ENCODE data around the genes YEATS2, AP2M1, EEF1AKMT4 and PSMD2.

DNA sequence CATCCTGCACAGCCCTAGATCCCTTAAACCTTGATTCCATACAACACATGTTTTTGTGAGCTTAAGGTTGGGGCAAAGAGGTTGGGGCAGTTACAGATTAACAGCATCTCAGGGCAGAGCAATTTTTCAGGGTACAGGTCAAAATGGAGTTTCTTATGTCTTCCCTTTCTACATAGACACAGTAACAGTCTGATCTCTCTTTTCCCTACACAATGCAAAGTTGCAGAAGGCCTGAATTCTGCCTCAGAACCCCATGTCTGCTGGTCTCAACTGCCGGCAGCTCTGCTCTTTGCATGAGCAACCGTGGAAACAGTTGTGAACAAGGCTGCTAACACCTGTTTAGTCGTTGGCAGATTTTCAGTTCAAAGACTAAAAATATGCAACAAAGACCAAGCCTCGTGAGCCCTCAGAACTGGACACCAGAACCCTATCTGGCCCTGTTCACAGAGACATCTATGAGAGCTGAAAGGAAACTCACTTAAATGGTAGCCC is 43.7 kb downstream of the KLHL6 start:
- RRBS, result no CpG with 5 or more reads among the region's 4 CpGs

DNA sequence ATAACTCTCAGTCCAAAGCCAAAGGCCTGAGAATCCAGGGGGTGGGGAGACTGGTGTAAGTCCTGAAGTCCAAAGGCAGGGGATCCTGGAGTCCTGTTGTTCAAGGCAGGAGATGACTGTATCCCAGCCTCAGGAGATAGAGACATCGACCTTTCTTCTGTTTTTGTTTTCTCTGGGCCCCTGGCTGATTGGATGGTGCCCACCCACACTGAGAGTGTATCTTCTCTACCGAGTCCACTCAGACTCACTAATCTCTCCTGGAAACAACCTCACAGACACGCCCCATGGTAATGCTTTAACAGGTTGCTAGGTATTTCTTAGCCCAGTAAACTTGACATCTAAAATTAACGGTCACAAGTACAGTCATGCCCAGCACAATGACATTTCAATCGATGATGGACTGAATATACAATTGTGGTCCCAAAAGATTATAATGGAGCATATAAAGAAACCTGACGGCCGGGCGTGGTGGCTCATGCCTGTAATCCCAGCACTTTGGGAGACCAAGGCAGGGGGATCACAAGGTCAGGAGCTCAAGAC is 1.5 kb upstream of the KLHL6 start:
- RRBS, result no CpG with 5 or more reads among the region's 8 CpGs

- RRBS, result 6% methylated on average over 34 of the region's 92 CpGs
These were observed at the start of gene YEATS2 for GRCh38 chr3:183697748-183698792. Gene YEATS2, plus strand, starts transcription at chr3:183697797.

DNA sequence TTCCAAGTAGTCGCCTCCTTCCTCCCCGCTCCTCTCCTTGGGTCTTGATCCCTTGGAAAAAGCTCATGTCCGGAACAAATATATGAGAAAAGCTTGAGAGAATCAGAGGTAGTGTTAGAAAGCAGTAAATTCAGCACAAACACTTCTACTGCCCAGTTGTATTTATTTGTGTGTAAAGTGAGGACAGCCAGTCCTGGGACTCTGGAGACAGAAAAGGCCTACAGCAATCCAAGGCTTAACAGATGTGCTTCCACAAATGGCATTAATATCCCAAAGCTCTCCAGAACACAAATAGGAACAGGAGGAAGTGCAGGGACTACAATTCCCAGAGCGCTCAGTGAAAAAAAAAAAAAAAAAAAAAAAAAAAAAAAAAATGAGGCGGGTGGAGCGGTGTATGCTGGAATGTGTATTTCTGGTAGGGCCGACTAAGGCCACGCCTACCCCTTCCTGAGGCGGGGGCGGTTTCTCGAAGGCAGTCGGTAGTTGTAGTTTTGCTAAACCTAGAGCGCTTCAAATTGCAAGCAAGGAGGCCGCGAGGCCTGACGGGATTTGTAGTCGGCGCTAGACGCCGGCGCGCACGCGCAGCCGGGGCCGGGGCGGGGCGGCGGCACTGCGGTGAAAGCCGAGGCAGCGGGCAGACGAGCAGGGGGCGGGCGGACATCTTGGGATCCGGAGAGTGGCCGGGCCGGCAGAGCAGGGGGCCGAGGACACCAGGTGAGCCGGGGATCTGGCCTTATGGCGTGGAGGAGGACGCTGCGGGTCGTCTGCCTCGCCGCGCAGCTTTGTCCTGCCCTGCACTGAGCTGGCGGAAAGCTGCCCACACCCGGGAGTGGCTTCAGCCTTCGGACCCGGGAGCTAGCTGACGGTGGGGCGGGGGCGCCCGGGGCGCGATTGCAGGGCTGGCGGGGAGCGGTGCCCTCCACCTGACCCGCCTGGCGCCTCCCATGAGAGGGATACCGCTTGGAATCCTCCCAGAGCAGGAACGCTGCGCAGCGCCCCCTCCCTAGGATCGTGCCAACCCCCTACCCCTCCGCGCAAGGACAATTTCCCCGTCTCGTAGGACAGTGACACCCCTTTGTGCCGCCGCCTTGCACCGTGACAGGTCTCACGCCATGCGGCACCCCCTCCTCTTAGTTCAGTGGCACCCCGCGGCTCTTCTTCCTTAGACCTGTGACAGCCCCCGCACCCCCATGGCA is at the start of gene AP2M1:
Gene AP2M1, plus strand, starts transcription at position 610 of the 1,196 bp plus-strand sequence.
- RRBS, result 10% methylated on average over 16 of the region's 78 CpGs

DNA sequence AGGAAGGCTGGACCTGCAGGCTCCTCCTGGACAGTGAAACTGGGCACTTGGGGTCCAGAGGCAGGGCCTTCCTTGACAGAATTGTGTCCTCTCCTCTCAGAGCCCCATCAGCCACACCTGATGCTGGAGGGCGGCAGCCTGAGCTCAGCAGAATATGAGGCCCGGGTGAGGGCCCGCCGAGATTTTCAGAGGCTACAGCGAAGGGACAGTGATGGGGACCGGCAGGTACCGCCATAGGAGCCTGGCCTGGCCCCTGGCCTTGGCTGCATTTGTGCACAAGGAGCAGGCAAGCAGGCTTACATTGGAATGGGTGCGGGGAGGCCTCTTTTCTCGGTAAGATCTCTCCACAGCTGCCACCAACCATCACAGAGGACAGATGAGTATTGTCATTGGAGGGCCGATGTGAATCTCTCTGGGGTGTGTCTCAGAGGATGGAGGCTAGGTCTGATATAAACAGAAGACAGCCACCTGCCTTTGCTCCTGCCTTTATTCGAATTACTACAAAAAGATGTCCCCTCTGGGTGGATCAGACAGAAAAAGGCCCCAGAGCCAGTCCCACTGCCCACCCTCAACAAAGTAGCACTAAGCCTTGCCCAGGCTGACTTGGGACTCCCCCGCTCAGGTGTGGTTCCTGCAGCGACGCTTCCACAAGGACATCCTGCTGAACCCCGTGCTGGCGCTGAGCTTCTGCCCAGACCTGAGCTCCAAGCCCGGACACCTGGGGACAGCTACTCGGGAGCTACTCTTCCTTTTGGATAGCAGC is 5.3 kb downstream of the VWA5B2 start:
- RRBS, result 74% methylated on average over 5 of the region's 18 CpGs

- RRBS, result 4% methylated on average over 21 of the region's 43 CpGs
These were observed at the start of gene EEF1AKMT4 for GRCh38 chr3:184249116-184249860. Gene EEF1AKMT4, plus strand, starts transcription at chr3:184249672.

- RRBS, result 17% methylated on average over 1 of the region's 36 CpGs
These were observed 329 bp upstream of the PSMD2 start for GRCh38 chr3:184298672-184299152.

GRCh38 chr3:184299153-184299975 is at the start of gene PSMD2:
Gene PSMD2, plus strand, starts transcription at chr3:184299241.
- RRBS, result 4% methylated on average over 21 of the region's 67 CpGs

- RRBS, result no CpG with 5 or more reads among the region's 5 CpGs
These were observed 7.9 kb downstream of the EIF4G1 start for GRCh38 chr3:184322227-184322771.

DNA sequence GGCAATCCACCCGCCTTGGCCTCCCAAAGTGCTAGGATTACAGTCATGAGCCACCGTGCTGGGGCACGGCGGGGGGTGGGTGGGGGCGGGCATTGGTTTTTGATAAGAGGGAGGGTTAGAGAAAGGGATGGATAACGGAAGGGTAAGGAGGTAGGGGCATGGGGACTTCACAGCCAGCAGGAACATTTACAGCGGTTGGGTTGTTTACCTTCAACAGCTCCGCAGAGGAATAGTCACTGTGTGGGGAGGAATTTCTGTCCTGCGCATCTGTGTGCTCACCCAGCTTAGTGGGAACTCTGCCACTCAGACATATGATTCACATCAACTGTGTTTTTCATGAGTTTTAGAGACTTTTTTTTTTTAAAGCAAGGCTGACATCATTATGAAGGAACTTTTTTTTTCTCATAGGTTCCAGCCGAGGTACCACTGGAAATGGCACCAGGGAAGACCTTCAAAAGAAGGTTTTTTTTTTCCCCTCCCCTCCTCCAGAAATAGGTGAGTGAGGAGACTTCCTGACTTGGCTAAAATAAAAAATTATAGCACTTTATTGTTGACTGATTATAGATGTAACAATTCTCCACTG is 19.6 kb downstream of the CHRD start:
- RRBS, result no CpG with 5 or more reads among the region's 10 CpGs

DNA sequence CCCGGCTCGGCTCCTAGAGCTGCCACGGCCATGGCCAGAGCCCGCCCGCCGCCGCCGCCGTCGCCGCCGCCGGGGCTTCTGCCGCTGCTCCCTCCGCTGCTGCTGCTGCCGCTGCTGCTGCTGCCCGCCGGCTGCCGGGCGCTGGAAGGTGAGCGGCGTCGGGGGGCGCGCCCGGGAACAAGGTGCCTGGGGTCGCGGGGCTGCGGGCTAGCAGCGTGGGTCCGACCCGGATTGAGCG is 540 bp downstream of the EPHB3 start:
- RRBS, result 5% methylated on average over 31 of the region's 33 CpGs

- RRBS, result 69% methylated on average over 25 of the region's 103 CpGs
These were observed 22.1 kb downstream of the EPHB3 start for GRCh38 chr3:184583344-184584435.

DNA sequence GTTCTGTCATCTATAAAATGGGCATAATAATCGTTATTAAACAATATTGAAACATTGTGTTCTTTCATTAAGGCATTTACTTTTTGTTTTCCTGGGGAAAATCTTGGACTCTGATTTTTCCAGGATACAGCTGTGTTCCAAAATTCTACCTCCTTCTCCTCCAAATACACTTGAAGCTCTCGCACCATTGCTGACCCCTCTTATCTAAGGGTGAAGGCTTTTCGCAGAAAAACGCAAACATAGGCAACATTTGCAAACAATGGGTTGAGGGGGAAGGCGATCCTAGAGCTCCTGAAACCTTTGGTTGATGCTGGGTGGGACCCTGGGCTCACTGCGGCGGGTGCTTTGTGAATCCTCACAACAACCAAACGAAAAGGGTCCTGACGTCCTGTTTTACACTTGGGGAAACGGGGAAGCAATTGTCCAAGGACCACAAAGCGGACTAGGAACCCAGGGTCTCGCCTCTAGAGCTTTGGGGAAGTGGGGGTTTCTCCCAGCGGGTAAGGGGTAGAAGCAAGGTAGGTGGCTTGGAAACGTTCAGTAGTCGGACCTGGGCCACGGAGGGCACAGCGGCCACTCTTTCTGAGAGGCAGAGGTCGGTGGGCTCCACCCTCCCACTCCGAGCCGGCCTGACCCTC is 42.0 kb downstream of the EPHB3 start:
- RRBS, result 18% methylated on average over 1 of the region's 20 CpGs

- RRBS, result 12% methylated on average over 36 of the region's 62 CpGs
These were observed 42.7 kb downstream of the EPHB3 start for GRCh38 chr3:184604100-184604959.

- RRBS, result no CpG with 5 or more reads among the region's 7 CpGs
These were observed 11.6 kb upstream of the VPS8 start for GRCh38 chr3:184800268-184800859.

DNA sequence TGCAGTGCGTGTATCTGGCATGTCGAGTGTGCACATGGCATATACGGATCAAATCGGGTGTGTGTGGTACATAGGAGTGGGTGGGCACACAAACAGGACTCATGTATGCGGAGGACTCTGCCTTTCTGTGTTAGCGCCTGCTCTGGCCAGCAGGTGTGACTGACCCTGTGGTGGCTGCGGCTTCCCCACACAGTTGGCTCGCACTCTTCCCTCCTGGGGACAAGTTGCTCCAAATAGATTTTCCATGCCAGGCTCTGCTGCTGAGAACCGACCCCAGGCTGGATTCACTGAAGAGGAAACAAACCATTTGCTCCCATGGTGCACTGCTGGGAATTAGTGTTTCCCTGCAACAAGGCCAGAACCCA is 1.3 kb upstream of the C3orf70 start:
- RRBS, result no CpG with 5 or more reads among the region's 9 CpGs

DNA sequence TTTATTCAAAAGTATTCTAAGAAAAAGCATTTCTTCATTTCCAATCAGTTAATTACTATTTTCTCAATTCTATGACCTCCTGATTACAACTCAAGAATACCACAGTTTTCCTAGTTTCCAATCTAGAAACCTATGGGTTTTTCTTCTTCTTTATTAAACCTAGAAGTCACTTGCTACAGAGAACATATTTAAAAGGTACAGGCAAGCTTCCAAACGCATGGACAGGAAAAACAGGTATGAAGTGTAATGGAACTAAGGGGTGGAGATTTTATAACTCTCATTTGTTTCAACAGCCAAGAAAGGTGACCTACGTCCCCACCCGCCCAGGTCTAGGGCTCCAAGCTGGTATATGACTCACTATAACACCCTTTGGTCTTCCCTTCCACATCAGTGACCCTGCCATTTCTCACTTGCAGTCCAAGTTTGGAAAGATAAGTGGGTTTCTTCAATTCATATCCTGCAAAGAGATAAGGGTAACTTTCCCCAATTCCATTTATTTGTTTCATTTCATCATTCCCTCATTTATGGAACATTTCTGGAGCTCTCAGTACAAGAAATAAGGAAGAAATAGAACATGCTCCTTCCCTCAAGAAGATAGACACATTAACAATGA is 6.0 kb upstream of the LIPH start:
- RRBS, result no CpG with 5 or more reads among the region's 3 CpGs

DNA sequence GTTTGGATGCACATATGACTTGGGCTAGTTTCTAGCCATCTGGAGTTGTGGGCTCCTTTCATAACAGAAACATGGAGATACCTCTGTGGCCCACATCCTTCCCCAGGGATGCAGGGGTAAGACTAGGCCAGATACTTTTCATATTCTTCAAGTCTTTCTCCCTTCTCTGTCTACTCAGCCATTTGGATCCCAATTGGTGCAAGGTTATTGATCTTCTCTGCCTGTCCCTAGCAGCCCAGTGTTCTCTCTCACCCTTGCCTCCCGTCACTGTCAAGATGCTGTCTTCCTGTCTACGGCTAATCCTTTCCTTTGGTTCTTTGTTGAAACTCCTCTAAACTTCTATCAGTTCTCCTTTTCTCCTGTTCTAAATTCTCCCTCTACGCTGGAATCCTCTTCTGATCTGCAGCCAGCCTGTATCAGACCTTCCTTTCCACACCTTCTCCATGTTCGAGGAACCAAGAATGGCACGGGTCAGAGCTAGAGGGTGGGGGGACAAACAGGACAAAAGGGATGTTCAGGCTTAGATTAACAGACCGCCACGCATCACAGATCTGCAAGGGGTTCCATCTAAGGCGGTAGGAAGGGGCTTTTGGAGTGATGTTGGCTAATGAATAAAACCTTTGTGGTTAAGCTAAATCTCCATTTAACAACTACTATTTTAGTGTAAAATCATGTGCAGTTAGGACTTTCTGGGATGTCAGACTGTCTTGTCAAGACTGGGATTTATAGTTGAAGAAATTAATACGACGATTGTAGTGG is 51.4 kb downstream of the SENP2 start:
- RRBS, result no CpG with 5 or more reads among the region's 10 CpGs

DNA sequence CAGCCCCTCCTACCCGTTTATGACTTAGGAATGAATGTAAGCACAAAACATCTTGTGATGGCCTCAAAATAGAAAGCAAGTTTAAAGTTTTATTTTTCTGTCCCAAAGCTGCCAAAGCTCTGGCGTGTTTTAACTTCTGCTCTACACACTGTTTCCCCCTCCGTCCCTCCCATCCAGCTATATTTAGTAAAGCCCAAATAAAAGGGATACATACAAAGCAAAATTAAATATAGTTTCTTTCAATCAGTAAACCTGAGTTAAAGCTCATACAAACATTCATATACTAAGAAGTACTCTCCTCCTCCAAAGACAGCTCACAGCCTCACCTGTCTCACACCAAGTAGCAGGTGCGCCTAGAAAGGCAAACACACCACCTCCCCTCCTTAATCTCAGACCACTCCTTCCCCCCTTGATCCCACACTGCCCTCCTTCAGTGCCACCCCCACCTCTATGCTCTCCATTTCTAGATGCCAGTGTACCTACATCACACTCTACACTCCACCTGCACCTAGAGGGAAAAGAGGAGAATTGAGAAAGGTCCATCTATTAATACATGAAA is 59.7 kb downstream of the IGF2BP2 start:
- RRBS, result no CpG with 5 or more reads among the region's 4 CpGs

GRCh38 chr3:185825944-185826757 is 1.3 kb upstream of the IGF2BP2 start:
- RRBS, result 5% methylated on average over 33 of the region's 63 CpGs